Aortic smooth muscle cell (primary cell): ENCODE results near the gene RPH3AL.

GRCh38 chr17:230835-231370 lies 49.5 kb upstream of the DOC2B start:
- RRBS = no CpG with 5 or more reads among the region's 6 CpGs

GRCh38 chr17:301608-302740 lies 50.6 kb downstream of the RPH3AL start:
- RRBS = no CpG with 5 or more reads among the region's 53 CpGs

DNA sequence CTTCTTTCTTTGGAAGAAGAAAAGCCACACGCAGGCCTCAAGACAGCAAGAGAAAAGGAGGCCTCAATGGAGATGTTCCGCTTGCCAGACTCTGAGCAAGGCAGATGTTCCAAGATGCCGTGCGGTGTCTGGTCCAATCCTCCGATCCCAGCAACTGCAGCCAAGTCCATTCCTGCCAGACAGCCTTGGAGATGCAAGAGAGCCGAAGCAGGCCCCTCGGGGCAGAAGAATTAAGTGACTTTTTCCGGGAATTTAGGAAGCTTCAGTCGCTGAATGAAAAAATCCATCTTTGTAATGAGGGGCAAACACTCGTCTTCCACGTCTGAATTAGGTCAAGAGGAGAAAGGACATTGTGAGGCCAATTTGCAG lies 44.8 kb downstream of the RPH3AL start:
- RRBS = no CpG with 5 or more reads among the region's 11 CpGs

- RRBS = 30% methylated on average over 7 of the region's 26 CpGs
Measured at GRCh38 chr17:352110-353031, at the start of gene RPH3AL. RPH3AL (minus strand) TSS chr17:352807.

DNA sequence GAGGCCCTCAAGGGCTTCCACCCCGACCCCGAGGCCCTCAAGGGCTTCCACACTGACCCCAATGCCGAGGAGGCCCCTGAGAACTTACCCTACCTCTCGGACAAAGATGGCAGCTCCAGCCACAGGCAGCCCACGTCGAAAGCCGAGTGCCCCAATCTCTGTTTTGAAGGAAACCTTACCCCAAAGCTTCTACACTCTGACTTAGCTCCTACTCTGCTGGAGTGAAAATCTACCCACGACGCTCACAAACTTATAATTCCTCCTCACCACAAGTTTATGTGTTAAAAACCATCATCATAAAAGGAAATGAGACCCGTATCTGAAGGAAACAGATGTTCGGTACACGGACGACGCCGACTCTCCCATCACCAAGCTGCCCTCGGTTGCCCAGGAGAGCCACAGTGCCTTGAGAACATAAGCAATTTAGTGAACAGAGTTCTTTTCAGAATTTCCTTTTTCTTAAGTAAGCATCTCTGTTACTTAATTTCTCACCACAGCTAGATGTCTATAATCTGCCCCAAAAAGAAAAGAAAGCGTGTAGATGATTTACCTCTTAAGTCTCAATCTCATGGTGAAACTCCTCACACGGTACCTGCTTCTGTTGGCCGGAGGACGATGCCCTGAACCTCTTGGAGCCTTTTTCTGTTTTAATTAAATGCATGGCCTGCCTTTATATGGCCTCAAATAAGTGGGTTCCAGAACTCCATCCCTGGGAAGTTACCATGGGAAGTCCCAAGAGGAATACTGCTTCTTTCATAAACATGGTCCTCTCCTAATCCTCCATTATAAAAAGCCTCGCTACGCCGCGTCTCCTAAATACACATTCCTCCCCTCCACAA lies 4.0 kb downstream of the C17orf97 start:
- RRBS = no CpG with 5 or more reads among the region's 24 CpGs

DNA sequence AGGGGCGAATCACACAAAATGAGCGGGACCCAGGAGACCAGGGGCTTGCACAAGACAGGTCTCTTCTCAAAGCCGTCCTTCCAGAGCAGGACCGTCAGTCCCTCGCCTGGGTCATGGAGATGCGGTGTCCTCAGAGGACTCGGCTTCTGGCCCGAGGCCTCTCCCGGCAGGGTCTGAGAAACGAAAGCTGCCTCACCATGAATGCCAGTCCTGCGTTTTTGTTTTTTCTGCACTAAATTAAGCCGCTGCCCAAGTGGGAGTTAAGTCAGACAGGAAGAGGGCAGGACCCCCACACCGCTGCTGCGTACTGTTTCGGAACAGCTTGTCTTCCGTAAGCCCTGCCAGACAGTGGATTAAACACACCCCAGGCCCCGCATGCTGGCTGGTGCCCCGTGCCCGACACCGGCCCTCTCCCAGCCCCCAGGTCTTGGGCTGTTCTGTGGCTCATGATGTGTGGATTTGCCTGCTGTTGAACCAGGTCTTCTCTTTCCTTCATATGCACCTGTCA lies 84.6 kb downstream of the C17orf97 start:
- RRBS = no CpG with 5 or more reads among the region's 20 CpGs

GRCh38 chr17:769717-770421 lies 12.2 kb downstream of the GLOD4 start:
- RRBS = no CpG with 5 or more reads among the region's 13 CpGs

- RRBS = 0% methylated on average over 1 of the region's 19 CpGs
Measured at GRCh38 chr17:835459-835863, 53.3 kb downstream of the MRM3 start.

GRCh38 chr17:846725-847971 lies 65.0 kb downstream of the MRM3 start:
- RRBS = no CpG with 5 or more reads among the region's 35 CpGs

- RRBS = no CpG with 5 or more reads among the region's 25 CpGs
Measured at GRCh38 chr17:863714-864344, 81.7 kb downstream of the MRM3 start.

DNA sequence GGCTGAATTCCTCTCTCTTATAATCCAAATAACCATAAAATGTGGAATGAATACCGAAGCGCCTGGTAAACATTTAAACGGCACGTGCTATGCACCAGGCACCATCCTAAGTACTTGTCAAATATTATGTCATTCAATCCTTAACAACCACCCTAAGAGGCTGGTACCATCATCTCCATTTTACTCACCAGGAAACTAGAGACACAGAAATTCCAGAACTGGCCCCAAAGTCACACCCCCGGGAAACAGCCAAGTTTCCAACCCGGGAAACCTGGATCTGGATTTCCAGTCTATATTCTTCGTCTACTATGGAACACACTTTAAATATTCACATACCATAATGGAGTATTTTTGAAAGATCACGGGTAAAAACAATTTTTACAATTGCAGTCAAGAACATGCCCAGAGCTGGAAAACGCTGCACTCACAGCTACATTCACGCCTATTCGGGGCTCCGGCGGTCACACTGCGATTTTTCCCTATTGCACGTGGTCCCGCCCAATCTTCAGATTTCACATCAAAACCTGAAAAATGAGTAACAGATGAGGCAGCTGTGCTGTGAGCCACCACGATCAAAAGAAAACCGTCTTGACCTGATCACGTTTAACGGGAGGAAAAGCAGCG lies 10.4 kb downstream of the NXN start:
- RRBS = no CpG with 5 or more reads among the region's 21 CpGs

DNA sequence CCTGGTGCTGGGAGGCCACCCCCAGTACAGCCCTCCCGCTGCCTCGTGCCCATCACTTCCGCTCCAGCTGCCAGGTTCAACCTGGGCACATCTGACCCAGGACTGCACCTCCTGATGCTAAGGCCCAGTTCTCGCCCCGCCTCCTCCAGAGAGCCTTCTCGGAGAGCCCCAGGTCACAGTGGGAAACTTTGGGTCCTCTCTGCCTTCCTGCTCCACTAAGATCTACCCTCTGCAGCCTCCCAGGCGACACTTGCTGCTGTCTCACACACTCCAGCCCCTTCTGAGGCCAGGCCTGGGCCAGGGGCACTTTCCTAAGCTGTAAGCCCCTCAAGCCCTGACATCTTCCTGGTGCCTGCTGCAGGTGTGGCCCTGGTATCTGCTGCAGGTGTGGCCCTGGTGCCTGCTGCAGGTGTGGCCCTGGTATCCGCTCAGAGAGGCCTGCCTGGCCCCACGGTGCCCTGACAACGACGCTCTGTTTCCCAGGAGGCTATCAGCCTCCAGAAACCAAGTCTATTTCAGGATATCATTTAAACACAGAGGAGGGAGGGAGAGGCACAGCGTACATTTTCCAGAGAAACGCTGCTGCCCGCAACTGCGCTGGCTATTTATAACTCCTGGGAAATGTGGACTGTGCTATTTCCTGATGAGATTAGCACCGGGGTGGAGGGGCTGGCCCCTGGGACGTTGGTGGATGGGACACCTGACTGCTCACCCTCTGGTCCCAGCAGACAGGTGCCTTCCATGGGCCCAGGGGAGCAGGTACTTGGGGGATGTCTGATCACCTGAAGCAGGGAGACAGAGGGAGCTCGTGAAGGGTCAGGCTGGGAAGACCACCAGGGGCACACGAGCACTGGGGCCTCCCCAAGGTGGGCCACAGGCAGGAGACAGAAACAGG lies 22.4 kb downstream of the TIMM22 start:
- RRBS = no CpG with 5 or more reads among the region's 19 CpGs

GRCh38 chr17:1040143-1040577 lies 43.2 kb downstream of the TIMM22 start:
- RRBS = 66% methylated on average over 2 of the region's 17 CpGs

- RRBS = no CpG with 5 or more reads among the region's 14 CpGs
Measured at GRCh38 chr17:1090408-1090878, 89.3 kb downstream of the ABR start.

- RRBS = no CpG with 5 or more reads among the region's 31 CpGs
Measured at GRCh38 chr17:1153596-1154305, 26.0 kb downstream of the ABR start.

GRCh38 chr17:1174037-1174548 lies 5.7 kb downstream of the ABR start:
- RRBS = no CpG with 5 or more reads among the region's 10 CpGs

GRCh38 chr17:1181282-1182361 lies 1.8 kb upstream of the ABR start:
- RRBS = no CpG with 5 or more reads among the region's 38 CpGs

DNA sequence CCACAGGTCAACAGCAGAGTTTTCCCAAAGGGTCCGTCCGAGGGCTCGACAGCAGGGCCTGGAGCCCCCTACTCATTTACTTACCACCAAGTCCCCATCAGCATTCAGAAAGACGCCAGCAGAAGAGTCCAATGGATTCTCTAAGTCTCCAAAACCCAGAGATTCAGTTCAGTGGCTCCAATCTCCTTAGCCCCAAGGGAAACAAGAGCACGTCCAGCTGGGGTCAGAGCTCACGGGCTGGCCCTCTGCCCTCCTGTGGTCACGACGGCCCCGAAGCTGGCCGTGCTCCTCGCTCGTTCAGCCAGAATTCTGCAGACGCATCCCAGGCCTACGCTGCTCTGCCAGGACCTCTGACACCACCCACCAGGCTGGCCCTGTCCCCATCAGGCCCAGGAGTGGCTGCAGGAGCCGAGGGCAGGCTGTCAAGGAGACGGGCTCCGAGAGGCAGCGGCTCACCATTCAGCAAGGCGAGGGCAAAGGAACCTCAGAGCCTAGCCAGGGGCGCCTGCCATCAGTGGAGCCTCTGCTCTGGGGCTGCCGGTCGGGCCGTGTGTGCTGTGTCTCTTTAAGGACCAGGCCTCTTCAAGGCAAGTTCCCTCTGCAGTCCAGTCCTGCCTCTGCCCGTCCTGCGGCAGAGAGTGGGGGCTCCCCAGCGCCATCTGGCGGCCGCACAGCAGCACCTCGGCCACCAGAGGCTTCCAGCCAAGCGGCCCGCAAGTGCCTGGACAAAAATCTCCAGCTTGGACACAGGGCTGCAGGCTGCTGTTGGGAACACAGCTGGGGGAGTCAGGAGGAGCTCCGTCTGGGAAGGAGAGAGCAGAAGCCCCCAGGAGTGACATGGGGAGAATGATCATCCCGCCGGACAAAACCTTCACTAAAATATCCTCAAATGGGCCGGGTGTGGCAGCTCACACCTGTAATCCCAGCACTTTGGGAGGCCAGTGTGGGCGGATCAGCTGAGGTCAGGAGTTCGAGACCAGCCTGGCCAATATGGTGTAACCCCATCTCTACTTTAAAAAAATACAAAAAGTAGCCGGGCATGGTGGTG lies 7.3 kb upstream of the ABR start:
- RRBS = no CpG with 5 or more reads among the region's 38 CpGs

- RRBS = no CpG with 5 or more reads among the region's 22 CpGs
Measured at GRCh38 chr17:1253642-1254112, 16.6 kb upstream of the BHLHA9 start.

- RRBS = no CpG with 5 or more reads among the region's 4 CpGs
Measured at GRCh38 chr17:1374491-1374869, 25.5 kb downstream of the YWHAE start.